Mesangial cell (primary cell): ENCODE data around the gene GCNT2.

DNA sequence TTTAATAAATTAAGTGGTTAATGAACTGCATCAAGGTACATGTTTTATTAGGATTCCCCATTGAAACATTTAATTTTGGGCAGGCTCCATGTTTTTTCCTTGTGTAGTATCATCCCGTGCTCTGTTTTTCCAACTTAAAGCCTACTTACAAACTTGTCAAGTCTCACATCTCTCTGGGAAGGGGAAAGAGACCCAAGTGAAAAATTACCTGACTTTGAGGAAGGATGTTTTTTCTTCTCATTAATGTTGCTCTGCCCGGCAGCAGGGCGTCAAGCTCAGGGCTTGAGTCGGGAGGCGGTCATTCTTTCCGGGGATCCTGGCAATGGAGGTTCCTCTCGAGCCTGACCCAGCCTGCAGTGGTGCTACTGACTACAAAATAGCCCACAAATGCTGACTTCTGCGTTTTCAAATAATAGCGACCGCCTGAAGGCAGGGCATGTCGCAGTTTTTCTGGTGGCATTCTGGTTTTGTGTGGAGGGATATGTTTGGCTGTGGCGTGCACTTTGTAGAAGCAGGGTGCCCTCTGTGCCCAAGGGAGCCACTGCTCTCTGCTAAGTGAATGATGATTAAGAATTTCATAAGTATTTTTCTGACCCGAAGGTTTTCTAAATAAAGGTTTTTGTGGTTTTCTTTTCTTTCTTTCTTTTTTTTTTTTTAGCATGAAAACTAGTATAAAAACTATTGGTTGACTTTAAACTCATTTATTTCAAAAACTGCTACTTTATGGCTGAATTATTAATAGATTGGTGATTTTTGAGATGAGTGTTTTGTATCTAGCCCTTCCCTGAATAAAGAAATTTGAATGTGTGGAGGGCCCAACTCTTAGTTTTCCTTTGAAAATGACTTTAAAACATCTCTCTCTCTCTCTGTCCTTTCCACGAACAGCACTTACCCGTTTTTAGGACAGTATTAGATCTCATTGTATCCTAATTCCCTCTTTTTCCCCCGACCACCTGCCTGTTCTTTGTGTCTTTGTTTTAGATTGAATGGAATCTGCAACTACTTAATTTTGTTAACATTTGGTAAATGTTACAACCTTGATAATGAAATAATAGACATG is 2.7 kb downstream of the DSP start:
- RAMPAGE, long total RNA: no peak

DNA sequence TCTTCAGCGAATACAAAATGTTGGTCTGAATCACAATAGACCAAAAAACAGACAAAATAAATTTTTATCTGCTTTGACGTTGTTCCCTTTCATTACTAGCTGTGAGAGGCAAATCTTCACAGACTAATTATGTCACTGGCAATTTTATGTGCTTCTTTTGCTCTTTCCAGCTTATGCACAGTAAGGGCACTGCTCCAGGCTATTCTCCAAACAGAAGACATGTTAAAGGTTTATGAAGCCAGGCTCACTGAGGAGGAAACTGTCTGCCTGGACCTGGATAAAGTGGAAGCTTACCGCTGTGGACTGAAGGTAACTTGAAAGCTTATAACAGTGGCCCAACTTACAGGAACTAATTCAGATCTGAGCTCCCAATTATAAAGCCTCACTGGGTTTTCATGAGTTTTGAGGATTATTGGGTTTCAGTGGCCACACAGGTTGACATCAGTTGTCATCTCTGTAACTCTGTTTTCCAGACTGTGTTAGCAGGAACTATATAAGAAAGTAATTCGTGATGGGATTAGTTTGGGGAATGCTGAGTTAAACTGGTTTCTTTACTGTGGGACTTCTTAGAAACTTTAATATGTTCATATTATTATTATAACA is 15.4 kb upstream of the SNRNP48 start:
- RAMPAGE, long total RNA: no peak

GRCh38 chr6:7579793-7580511 is 10.0 kb upstream of the SNRNP48 start:
- RAMPAGE, long total RNA: no peak

GRCh38 chr6:7881220-7882211 is 29.1 kb downstream of the TXNDC5 start:
- RAMPAGE, long total RNA: no peak

DNA sequence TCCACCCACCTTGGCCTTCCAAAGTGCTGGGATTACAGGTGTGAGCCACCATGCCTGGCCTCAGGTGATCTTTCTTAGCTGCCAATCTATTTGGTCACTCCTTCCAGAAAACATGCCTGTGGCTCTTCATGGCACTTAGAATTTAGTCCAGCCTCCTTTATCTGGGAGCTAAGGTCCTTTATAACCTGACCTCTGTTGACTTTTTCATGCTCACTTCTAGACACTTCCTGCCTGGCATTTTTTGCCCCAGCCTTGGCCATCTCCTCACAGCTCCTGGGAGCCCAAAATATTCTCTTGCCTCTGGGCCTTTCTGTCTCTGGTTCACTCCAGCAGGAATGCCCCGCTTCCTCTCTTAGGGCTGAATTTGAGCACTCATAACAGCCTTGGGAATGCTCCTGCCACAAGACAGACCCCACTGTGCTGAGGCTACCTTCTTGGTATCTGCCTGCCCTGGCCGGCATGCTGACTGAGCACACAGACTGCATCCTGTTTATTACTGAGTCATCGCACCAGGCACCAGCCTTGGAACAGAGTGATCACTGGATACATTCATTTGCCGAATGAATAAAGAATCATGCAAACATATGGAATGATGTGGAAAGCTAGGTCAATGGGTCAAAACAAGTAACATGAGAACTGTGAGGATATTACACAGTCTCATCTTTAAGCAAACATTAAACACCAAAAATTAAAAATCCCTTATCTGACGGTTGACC is 5.8 kb upstream of the EEF1E1 start:
- RAMPAGE, long total RNA: no peak

- RAMPAGE, long total RNA: no peak
These were observed 963.5 kb upstream of the SLC35B3 start for GRCh38 chr6:9398712-9399478.

DNA sequence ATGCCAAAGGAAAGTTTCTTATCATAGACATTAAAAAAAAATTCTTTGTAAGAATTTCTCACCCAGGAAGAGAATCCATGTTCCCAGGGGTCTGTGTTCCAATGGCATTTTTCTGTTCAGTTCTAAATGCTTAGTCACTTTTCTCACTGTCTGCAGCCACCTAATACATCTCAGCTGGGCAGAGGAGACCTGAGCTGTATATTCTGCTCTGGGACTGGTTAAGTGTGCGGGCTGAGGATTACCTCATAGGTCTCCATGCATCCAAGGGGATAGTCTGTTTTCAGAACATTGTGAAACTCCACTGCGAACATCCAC is 947.2 kb downstream of the TFAP2A start:
- RAMPAGE, long total RNA: no peak

DNA sequence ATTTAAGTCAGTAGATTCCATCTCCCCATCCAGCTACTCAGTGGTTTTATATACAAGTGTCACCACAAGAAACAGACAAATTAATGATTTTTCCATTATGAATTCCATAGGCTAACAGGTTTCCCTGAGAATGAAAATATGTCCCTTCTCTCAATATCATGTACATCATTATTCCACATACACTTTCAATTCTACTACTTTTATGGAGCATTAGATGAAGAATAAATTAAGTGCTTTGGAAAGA is 225.5 kb downstream of the TFAP2A start:
- RAMPAGE, long total RNA: no peak

DNA sequence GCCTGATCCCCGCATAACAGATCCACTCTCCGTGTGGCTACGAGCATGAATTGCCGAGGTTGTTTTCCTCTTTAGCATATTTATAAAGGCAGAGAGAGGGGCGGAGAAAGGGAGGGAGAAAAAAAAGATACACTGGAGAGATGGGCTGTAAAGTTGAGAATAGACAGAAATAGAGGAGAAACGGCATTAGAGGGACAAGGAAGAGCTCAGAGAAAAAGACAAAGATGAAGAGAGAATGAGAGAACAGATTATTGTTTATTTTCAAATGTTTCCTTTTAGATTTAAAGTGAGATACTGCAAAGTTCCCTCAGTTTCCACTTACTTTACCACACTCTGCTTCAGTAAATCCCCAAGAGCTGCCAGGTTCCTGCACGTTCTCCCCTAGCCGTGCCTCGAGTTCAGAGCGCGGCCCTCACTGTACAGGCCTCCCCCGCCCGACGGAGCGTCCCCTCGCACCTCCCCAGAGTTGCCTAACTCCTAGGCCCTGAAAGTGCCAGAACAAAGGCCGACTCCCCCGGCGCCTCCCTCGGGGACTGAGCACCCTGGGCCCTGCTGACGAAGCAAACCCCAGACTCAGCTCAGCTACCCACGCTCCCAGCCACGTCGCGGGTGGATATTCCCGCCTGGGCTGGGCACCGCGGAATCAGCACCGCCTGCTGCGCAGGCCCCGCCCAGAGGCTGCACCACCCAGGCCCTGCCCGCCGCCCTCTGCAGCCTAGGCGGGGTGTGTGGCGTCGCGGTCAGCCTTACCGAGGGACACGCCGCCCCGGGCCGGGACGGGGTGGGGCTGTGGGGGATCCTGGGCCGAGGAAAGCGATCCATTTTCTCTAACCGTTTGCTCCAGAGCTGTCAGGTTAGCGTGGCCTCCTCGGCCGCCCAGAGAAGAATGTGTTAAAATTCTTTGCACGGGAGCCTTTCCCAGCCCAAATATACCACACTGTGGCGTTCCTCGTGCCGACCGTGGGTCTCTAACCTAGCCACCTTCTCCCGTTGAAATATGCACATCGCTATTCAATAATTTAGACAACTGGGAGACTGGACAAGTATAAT is 31.6 kb downstream of the TFAP2A start:
- RAMPAGE, long total RNA: no peak

DNA sequence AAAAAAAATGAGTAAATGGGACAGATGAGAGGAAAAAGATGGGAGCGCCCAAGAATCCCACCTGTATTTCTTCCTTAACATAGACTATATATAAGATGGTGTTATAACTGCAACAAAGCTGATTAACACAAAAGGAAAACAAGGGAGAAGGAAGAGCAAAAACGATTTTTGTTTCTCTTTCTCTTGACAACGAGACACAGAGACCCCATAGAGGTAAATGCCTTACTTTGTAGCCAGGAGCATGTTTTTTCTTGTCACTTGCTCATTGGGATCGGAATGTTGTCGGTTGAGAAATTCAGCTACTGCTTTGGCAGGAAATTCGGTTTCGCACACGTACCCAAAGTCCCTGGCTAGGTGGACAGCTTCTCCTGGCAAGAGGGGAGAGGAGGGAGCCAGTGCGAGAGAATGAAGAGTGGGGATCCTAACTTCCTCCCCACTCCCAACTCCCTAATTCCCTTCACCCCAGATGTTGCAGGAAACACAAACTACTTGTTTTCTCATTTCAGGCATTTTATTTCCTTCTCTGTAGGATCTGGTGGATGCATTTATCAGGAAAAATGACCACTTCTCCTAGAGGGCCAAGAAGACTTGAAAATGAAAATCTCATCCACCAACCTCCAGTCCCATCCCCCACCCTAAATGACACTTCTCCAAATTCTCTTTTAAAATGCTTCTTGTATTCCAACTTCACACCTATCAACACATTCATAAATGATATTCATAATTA is 14.5 kb downstream of the TFAP2A start:
- RAMPAGE, long total RNA: no peak

DNA sequence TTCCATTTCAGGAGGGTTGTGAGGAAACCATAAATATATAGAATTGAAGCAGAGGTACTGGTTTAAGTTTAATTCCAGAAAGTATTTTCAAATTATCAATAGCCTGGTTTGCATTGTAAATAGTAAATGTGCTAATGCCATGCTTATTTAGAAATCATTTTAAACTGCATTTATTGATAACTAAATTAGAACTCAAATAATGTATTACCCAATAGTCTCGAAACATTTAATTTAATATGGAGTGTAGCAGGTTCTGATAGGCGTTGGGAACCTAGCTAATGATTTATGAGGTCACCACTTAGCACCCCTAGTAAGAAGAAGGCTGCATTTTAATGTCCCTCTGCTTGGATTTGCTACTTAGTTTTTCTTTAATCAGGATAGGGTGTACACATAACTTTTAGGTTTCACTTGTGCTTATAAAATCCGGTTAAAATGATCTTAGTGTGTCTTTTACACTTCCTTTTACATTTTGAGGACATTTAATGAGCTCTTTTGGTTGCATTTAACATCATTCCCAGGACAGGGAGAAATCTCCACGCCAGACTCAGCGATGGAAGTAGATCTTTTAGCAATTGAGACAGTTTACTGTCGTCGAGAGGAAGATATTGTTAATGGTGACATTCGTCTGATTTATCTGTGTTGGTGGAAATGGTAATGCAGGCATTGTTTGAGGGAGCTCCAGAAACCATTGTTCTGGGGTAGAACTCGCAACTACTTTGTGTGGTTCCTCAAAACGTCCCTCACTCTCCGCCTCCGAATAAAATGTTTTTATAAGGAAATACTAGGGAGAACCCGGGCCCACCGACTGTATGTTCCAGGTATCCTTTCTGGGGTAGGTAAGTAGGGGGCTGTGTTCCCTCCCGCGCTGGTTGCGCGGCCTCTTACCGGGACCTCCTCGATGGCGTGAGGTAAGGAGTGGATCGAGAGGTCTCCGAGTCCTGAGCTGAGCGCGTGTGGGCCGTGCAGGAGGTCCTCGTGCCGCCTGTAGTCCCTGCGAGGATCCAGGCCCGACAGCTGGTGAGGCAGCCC is 5.5 kb downstream of the TFAP2A start:
- RAMPAGE, long total RNA: no peak

- RAMPAGE, long total RNA: no peak
These were observed 11.6 kb upstream of the TFAP2A start for GRCh38 chr6:10426150-10427113.

DNA sequence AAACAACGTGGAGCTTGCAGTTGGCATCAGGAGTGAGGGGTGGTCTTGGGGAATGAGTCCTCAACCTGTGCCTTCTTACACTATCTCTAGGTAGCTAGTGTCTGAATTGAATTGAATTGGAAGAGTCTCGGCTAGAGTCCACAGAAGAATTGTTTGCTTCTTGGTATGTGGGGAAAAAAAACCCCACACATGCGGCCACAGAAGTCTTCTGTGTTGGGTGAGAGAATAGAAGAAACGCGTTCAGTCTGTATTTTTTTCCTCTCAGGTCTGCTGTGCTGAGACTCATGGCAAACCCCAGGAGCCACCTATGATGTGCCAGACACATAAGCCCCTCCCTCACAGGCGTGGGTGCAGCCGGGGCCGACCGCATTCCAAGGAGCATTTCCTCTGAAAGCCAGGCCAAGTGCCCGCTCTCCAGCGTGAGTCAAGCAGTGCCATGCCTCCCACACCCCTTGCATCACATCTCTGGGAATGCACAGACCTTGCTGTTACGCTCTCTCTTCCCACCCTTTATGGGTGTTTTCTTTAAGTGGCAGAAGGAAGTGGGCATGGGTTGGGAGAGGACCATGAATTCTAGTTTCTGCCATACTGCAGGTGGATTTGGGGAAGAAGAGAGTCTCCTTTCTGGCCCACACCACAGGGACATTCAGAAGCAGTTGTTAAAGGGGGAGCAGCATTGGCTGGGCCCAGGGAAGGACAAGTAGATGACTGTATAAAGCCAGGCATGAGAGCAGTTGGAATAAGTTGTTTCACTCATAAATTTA is 36.9 kb upstream of the TFAP2A start:
- RAMPAGE, long total RNA: no peak

- RAMPAGE, long total RNA: no peak
These were observed at the start of gene GCNT2 for GRCh38 chr6:10520946-10521746. TSS of gene GCNT2 (plus strand) at chr6:10521351.

- RAMPAGE, long total RNA: no peak
These were observed 23.4 kb upstream of the ELOVL2 start for GRCh38 chr6:11067486-11067919.

- RAMPAGE, long total RNA: no peak
These were observed 51.1 kb downstream of the NEDD9 start for GRCh38 chr6:11181300-11181780.

GRCh38 chr6:11184863-11185803 is 47.3 kb downstream of the NEDD9 start:
- RAMPAGE, long total RNA: no peak

DNA sequence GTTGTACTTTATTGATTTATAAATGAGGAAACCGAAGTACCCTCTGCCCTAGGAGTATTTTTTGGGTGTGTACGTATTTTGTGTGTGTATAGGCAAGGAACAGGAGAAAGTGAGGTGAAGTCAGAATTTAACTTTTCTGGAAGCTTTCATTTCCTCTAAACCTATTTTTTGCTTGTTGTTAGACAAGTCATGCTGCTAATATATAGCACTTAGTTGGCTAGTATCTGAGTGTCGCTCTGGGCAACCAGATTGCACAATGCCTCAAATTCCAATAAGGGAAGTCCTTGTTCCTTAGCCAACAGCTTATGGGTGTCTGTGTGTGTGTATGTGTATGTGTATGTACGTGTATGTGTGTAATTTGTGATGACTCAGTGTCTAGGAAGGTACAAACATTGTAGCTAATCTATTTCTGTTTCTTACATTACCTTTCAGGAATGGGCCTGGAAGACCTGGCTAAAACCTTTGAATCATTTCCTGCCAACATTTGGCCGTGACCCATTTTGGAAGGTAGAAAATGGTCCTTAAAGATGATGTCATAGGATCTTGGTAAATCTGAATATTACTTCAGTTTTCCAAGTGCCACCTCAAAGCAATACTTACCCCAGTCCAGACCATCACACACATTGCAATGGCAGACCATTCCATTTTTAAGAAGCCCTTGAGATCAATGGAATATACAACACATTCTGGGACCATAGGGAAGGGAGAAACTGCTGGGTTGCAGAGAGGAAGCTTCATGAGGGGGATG is 25.3 kb downstream of the NEDD9 start:
- RAMPAGE, long total RNA: no peak

- RAMPAGE, long total RNA: no peak
These were observed 13.6 kb downstream of the NEDD9 start for GRCh38 chr6:11218602-11219465.

DNA sequence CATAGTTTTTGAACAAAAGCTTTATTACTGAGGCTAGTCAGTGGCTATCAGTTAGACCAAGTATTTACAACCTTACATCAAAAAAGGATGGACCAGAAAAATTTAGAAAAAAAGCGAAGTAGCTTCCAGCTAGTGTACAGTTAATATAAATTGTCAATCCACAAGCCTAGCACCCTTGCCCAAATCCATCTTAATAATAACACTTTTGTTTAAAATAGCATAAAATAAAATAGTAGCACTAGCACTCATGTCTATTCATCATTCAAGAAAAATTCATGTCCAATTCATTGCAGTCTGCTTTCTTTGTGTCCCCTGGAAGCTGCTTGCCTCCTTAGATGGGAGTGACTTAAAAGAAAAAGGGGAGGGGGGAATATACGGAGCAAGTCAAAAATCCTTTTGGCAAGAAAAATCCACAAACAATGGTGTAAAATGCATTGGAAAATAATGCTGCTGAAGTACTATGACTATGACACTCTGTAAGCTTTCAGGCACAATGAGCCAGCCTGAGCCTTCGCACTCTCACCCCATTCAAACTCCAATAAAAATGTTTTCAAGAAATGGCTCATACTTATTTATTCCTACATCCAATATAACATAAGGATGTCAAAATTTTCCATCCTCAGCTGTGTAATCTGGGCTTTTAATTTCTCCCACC is 985 bp downstream of the NEDD9 start:
- RAMPAGE, long total RNA: no peak